Endodermal cell (in vitro differentiated cells): ENCODE data around the gene LIG4.

- PRO-cap = bidirectional peak, plus-strand start at chr13:106100467, minus-strand start at chr13:106100531
Observed at GRCh38 chr13:106100057-106100640, 435.3 kb downstream of the EFNB2 start.

DNA sequence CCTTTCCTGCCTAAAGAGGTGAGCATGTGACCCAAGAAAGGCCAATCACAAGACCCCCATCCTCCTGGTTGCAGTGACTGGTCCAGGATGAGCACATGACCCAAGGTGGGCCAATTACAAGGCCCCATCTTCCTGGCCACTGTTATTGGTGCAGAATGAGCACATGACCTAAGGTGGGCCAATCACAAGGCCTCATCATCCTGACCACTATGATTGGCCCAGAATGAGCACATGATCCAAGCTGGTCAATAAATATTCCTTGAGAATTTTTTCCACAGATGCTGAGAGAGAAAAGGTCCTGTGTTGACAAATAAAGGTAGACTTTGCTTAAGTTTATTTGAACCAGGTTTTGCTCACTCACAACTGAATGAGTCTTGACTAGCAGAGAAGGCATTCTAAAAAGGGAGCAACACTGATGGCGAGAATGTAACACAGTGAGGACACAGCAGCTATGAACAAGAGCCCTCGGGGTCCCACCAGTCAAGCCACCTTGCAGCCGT is 350.6 kb downstream of the EFNB2 start:
- PRO-cap = no peak

- PRO-cap = no peak
Observed at GRCh38 chr13:106475724-106476274, 59.7 kb downstream of the EFNB2 start.

DNA sequence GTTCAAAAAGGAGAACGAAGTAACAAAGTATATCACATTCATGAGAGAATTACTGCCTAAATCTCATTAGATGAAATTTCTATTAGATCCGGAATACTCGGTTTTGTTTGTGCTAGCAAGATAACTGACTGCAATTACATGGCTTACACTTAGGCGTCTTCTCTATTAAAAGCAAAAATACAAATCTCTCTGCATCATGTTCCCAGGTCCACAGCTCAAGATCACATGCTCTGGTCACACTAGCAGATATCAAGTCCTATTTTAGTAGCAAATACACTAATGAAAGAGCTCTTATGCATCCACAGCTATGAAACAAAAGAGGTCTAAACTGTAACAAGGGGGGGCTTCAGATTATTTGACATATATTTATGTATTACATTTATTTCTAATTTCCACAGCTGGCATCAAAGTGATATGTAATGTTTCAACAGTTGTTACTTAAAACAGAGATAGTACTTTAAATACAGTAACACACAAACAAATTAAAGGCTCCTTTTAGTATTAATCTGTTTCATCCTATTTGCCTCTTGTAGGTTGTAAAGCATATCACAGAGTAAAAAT is 53.5 kb downstream of the EFNB2 start:
- PRO-cap = no peak

- PRO-cap = no peak
Observed at GRCh38 chr13:106495799-106496247, 39.6 kb downstream of the EFNB2 start.

GRCh38 chr13:106507877-106508376 is 27.5 kb downstream of the EFNB2 start:
- PRO-cap = bidirectional peak, plus-strand start at chr13:106508214, minus-strand start at chr13:106508121

- PRO-cap = no peak
Observed at GRCh38 chr13:106545873-106546593, 10.6 kb upstream of the EFNB2 start.

- PRO-cap = no peak
Observed at GRCh38 chr13:106550768-106551417, 15.4 kb upstream of the EFNB2 start.

DNA sequence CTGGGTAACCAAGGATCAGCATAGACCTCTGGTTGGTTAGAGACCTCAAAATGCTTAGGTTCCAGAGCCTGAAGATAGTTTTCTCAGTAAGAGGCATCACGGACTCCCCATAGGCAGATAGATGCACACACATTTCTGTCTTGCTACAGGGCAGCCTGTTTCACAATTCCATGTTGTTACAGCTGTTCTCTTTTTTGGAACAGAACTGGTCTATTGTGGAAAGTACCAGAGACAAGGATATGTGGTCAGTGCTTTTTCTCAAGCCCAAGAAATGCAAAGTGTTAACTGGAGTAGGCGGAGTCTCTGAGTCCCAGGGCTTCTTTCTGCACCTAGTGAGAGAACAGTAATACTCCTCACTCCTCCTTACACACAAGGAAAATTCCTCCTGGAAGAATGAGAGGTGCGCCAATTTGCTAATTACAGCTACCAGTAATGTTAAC is 141.5 kb upstream of the ARGLU1 start:
- PRO-cap = no peak

GRCh38 chr13:106795460-106796300 is 227.7 kb upstream of the ARGLU1 start:
- PRO-cap = no peak

DNA sequence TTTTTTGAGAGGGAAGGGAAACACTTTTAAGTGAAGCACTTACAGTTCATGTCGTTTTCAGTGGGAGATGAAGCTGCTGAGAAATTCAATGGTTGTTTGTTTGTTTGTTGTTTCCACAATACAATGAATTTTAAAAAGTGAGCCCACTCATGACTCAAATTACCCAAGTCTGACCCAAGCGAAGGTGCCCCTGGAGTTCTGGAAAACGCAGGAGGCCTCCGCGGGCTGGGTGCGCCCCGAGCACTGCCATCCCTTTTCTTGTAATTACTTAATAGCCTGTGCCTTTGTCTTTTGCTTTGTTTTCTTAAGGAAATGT is 348.9 kb upstream of the ARGLU1 start:
- PRO-cap = no peak

- PRO-cap = no peak
Observed at GRCh38 chr13:107724165-107724727, 143.1 kb downstream of the NALF1 start.

GRCh38 chr13:108214881-108216053 is at the start of gene LIG4:
Gene LIG4 (minus strand): TSS chr13:108215536.
- PRO-cap = bidirectional peak, plus-strand start at chr13:108215564, minus-strand start at chr13:108215336

- PRO-cap = no peak
Observed at GRCh38 chr13:109157018-109157619, 527.7 kb downstream of the MYO16 start.

- PRO-cap = no peak
Observed at GRCh38 chr13:109271855-109272722, 514.3 kb downstream of the IRS2 start.

DNA sequence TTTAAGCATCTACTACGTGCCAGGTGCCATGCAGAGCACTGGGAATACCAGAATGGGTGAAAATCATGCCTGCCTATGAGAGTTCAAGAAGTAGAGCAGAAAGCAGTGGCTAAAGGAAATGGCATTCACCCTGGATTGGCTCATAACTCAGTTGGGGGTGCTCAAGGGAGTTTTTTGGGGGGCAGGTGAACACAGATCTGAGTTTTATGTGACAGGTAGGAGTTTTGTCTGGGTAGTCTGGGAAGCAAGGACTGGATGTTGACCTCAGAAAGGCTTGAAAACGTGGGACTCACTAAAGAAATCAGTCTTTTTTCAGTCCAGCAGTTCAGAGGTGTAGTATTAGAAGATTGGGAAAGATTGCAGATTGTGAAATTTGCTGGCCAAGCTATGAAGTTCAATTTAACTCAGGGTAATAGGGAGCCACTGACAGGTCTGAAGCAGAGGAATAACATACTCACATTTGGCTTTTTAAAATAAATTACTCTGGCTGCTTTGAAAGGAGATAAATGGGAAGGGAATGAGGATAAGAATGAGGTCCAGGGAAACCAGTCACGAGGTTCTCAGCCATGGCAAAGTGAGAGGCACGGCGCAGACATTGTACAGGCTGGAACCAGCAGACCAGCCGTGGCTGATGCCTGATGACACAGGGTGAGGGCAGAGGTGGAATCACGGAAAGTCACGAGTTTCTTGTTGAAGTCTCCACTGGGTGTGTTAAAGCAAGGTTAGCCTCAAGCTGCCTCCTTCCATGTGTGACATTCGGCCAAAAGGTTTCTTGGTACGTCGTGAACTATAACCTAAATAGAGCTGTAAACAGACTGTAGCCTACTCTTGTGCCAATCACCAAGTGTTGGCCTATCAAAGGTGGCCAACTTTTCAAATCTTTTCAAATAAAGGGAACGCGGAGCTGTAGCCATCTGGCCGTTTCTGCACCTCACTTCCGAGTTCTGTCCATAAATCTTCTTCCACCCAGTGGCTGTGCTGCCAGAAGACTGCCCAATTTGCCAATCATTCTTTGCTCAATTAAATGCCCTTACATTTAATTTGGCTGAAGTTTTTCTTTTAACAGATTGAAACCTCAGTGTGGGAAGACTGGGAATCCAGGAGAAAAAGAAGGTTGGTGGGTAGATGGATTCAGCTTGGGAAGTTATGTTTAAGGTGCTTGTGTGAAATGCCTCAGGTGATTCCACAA is 377.6 kb downstream of the IRS2 start:
- PRO-cap = no peak

GRCh38 chr13:109687355-109688608 is 98.6 kb downstream of the IRS2 start:
- PRO-cap = no peak

GRCh38 chr13:109715844-109716503 is 70.4 kb downstream of the IRS2 start:
- PRO-cap = no peak

DNA sequence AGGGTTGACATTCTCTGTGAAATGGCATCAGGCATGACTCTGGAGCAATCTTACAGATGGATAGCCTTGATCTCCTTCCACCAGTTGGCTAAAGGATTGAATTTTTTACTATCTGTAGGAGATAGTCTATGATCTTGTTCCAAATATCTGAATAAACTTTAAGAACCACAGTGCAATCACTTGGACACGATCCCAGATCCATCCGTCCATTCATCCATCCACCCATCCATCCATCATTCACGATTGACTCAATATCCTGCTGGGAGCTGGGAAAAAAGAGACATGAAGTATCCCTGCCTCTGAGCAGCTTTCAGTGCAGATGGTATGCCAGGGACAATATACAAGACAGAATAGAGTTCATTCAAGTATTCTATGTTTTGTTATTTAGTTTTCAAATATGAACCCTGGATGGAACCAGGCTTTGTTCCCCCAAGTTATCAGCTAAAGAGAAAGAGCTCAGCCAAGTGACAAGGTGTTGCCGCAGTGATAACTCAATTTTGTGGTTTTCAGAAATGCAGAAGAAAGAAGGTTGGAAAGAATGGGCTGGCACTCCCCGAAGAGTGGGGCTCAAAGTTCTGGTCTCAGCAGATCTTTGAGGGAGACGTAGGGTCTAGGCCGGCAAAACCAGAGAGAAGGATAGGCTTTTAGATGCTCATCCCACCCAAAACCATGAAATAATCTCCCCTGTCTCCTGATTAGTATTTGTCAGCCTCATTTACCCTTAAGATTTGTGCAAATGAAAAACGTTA is 66.3 kb downstream of the IRS2 start:
- PRO-cap = no peak

- PRO-cap = no peak
Observed at GRCh38 chr13:109779959-109780286, 6.5 kb downstream of the IRS2 start.